IMR-90 (cell line): ENCODE results near the gene UBLCP1.

DNA sequence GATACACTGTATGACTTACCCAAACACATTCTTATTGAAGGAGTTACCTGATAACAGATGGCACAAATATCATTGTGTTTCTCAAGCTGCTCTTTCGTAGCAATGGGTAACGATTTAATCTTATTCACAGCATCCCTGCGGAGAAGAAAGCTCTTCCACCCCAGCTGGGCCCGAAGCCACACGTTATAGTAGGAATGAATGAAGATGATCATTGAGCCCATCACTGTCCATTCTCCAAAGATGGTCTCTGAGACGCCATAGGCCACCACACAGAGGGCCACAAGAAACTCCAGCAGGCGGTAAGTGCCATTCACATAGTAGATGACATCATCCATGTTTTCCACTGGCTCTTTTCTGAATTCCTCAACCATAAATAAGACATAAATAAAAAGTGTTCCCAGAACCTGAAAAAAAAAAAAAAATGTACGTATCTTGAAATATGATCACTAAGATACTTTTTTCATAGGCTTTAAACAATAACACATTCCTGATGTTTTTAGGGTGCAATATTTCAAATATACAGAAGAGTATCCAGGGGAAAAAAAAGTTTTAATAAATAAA lies 48.1 kb downstream of the RNF145 start:
- RRBS: no CpG with 5 or more reads among the region's 8 CpGs
CAGE:
- cytosol, long polyA plus RNA: no peak
- long polyA plus RNA: no peak
- nucleus, long polyA plus RNA: no peak

GRCh38 chr5:159262427-159262841 lies 656 bp upstream of the UBLCP1 start:
- RRBS: no CpG with 5 or more reads among the region's 11 CpGs
CAGE:
- cytosol, long polyA plus RNA: no peak
- long polyA plus RNA: no peak
- nucleus, long polyA plus RNA: no peak

DNA sequence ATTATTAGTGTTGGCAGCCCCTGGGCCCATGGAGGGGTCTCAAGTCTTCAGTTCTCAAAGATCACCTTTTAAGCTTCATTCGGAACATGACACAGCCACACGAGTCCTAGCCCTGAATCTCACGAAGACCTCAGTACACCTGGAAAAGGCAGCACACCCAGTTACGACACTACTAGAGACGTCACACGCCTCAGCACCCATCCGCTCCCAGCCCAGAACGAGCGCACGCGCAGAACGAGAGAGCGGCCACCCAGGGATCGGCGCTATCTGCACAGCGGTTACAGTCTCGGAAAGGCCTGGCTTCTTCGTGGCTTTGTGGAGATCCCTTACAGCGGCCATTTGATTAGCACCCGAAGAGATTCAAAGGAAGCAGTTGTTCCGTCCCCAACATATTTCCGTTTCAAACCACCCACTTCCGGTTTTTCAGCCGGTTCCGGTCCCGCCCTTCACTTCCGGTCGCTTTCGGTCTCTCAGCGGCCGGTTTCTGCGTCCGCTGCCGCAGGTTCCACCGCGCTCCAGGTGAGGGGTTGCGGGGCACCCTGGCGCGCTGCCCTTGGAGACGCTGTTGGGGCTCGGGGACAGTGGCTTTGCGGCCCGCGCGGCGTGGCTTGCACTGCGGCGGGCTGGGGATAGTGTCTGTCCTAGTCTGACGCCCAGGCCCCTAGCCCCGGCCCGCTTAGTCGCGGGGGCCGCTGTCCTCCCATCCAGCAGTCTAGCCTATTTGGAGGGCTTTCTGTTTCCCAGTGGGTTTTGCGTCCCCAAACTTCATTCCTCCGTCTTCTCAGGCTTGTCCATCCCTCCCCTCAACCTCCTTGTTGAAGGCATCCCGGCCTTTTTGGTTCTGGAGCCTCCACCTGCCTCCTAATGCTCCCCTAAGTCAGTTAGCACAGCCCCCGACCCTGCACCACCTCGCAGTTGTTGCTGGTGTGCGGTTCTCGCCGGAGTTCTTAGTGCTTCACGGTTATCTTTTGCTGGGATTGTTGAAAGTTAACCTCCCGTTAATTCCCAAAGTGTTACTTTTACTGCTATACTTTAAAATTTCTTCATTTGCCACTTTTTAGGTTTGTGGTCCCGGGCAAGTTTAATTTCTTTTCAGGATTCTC lies at the start of gene UBLCP1:
Gene UBLCP1 (plus strand): TSS at position 449 of the 1,103 bp plus-strand sequence.
- RRBS: 11% methylated on average over 5 of the region's 65 CpGs
CAGE:
- cytosol, long polyA plus RNA: start-site peak on the plus strand centred at position 464 of the sequence, 34 bp wide, 273 and 462 reads in 2 replicates
- long polyA plus RNA: start-site peak on the plus strand centred at position 464 of the sequence, 34 bp wide, 367 and 398 reads in 2 replicates
- nucleus, long polyA plus RNA: start-site peak on the plus strand centred at position 454 of the sequence, 12 bp wide, 120 and 56 reads in 2 replicates

GRCh38 chr5:159310515-159310946 lies 19.8 kb downstream of the IL12B start:
- RRBS: 12% methylated on average over 11 of the region's 26 CpGs
CAGE:
- cytosol, long polyA plus RNA: no peak
- long polyA plus RNA: no peak
- nucleus, long polyA plus RNA: no peak

- RRBS: no CpG with 5 or more reads among the region's 4 CpGs
CAGE:
- cytosol, long polyA plus RNA: no peak
- long polyA plus RNA: no peak
- nucleus, long polyA plus RNA: no peak
Measured at GRCh38 chr5:159459834-159460762, 129.8 kb upstream of the IL12B start.

DNA sequence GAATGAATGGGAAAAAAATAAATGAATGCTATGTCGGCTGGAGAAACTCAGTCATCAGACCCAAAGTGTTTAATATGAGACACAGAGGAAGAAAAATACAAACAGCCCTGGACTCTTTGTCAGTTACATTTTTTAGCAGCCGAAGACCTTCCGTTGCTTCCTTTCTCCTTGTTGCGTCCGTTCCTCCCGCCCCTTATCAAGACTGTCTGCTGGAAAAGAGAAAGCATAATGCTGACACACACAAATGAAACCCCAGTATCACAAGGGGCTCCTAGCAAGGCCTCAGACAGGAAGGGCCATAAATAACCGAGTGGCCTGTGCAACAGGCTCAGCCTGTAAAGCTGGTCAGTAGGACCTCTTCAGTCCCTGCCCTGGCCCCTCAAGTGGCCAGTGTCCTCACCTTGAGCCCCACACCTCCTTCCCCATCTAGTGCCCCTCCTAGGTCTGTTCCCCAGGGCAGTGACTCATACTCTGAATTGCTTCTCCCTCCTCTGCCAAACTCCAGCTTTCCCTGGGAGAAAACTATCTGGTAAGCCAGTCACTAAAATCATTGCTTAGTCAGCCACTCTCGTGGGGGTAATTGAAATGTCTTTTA lies 174.5 kb upstream of the IL12B start:
- RRBS: no CpG with 5 or more reads among the region's 8 CpGs
CAGE:
- cytosol, long polyA plus RNA: no peak
- long polyA plus RNA: no peak
- nucleus, long polyA plus RNA: no peak

GRCh38 chr5:159971744-159972423 lies 37.1 kb upstream of the TTC1 start:
- RRBS: 24% methylated on average over 31 of the region's 79 CpGs
CAGE:
- cytosol, long polyA plus RNA: no peak
- long polyA plus RNA: no peak
- nucleus, long polyA plus RNA: no peak

DNA sequence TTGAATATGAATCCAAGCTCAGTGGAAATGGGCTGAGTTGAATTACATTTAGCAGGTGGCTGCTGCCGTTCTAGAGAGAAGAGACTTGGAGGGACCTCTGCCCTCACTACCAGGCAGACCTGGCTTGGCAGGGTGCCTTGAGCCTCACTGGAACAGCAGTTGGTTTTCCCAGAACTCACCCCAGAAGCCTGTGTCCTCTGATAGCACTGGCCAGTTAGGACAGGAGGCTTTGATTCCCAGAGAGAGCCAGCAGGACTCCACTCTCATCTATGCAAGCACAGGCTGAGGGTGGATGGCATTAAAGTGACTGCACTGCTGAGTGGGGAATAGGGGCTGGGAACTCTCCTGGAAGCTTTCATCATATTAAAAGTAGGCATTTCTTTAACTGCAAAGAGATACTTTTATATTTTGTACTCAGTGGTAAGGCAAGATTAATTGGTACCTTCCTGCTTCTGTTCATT lies 54.8 kb downstream of the PWWP2A start:
- RRBS: no CpG with 5 or more reads among the region's 1 CpG
CAGE:
- cytosol, long polyA plus RNA: no peak
- long polyA plus RNA: no peak
- nucleus, long polyA plus RNA: no peak

- RRBS: no CpG with 5 or more reads among the region's 17 CpGs
CAGE:
- cytosol, long polyA plus RNA: no peak
- long polyA plus RNA: no peak
- nucleus, long polyA plus RNA: no peak
Measured at GRCh38 chr5:160193192-160193682, 36.1 kb upstream of the FABP6 start.

DNA sequence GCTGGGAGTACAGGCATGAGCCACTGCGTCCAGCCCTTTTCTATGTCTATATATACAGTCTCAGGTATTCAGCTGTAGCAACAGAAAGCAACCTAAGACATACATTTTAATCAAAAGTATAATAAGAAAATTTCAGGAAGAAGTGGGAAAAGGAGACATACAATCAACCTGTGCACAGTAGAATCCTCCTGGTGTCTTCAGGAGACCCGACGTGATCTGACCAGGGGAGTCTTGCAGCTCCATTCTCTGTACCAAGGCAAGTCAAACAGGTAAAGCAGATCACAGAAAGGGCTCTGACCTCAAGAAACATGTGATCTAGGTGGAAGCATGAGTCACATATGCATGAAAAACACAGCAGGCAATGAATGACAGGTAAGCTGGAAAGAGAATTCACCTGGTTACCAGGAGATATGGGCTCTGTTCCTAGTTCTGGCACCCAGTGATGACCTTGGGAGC lies 19.5 kb upstream of the FABP6 start:
- RRBS: no CpG with 5 or more reads among the region's 3 CpGs
CAGE:
- cytosol, long polyA plus RNA: no peak
- long polyA plus RNA: no peak
- nucleus, long polyA plus RNA: no peak

- RRBS: 95% methylated on average over 3 of the region's 22 CpGs
CAGE:
- cytosol, long polyA plus RNA: no peak
- long polyA plus RNA: no peak
- nucleus, long polyA plus RNA: no peak
Measured at GRCh38 chr5:160280485-160281177, 31.7 kb downstream of the CCNJL start.

GRCh38 chr5:160293789-160294273 lies 18.5 kb downstream of the CCNJL start:
- RRBS: no CpG with 5 or more reads among the region's 9 CpGs
CAGE:
- cytosol, long polyA plus RNA: no peak
- long polyA plus RNA: no peak
- nucleus, long polyA plus RNA: no peak

GRCh38 chr5:160311753-160312252 lies 561 bp downstream of the CCNJL start:
- RRBS: 2% methylated on average over 16 of the region's 46 CpGs
CAGE:
- cytosol, long polyA plus RNA: no peak
- long polyA plus RNA: no peak
- nucleus, long polyA plus RNA: no peak

DNA sequence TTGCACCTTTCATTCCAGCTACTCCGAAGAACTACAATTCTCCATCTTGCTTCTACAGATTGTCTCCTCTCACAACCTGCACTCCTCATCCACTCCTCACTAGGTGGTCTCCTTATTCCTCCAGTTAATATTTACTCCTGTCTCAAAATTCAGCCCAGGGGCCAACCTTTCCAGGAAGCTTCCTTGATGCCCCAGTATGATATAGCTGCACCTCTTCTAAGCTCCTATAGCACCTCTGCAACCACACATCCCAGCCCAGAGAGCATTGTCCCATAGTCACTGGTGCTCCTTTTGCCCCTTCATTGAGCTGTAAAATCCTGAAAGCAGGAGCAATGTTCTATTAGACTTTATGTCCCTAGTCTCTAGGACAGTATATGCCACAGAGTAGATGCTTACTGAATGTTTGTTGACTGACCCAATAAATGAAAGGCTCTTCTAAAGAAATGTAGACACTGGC lies 205.4 kb downstream of the PTTG1 start:
- RRBS: no CpG with 5 or more reads among the region's 1 CpG
CAGE:
- cytosol, long polyA plus RNA: no peak
- long polyA plus RNA: no peak
- nucleus, long polyA plus RNA: no peak

DNA sequence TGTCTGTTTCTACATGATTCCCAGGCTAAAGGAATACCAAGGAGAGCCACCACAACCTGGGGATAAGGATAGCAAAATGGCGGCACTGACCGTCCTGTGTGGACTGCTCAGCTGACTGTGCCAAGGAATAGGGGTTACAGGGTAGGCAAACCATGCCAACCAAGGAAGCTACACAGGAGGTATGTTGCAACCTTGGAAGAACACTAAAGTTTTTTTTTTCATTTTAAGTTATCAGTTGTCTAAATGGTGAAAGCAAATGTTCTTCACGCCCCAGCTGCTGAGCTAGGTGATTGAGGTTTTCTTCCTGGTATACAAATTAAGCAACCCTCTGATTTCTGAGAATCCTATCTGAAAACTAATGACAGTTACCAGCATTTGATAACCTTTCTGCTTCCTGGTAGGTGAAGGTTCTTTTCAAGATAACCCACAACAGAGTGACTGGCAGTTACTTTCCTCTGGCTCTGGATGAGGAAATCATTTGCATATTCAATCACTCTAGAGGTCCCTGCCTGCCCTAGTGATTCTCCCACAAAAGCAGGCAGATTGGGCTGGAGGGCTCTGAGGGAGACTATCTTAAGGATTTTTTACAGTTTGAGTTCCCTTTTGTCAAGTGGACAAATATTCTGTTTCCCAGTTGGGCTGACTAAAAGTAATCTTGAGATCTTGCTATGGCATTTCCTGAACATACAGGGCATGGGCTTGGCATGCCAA lies 194.9 kb downstream of the ATP10B start:
- RRBS: no CpG with 5 or more reads among the region's 3 CpGs
CAGE:
- cytosol, long polyA plus RNA: no peak
- long polyA plus RNA: no peak
- nucleus, long polyA plus RNA: no peak

DNA sequence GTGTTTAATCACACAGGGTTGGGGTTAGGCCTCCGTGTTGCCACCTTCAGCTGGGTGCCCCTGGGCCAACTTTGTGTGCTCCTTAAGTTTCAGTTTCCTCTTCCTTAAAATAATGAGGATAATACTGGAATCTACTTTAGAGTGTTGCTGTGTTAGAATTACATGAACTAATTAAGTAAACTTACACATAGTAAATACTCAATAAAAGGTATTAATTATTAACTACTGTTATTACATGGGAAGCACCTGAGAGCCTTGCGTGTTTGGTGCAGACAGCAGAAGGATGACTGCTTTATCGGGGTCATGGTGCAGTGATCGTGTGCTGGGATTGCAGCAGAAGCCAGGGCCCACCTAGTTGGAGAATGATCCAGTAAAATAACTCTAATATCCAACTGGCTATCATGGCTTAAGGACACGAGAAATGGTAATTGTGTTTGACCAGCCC lies 72.3 kb upstream of the ATP10B start:
- RRBS: no CpG with 5 or more reads among the region's 5 CpGs
CAGE:
- cytosol, long polyA plus RNA: no peak
- long polyA plus RNA: no peak
- nucleus, long polyA plus RNA: no peak

DNA sequence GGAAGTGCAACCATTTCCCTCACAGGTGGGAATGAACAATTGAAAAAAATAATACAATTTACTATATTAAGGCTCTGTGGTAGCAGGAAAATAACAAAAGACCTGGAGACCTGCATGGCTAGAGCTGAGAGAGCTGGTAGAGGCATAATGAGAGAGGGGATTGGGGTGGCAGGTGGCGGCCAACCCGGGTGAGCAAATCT lies 86.7 kb upstream of the ATP10B start:
- RRBS: no CpG with 5 or more reads among the region's 2 CpGs
CAGE:
- cytosol, long polyA plus RNA: no peak
- long polyA plus RNA: no peak
- nucleus, long polyA plus RNA: no peak

DNA sequence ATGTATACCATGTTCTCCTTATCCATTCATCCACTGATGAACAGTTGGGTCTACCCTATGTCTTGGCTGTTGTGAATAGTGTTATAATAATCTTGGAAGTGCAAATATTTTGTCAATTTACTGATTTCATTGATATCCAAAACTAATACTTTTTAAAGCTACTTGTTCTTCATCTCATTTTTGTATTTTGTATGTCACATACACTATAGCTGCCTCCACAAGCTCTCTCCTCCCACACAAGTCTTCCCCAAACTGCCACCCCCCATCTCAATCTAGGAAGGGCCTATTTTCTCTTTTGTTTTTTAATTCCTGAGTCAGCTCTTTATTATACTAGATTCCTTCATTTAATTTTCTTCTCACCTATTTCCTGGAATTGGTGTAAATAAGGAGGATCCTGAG lies 277.5 kb downstream of the GABRB2 start:
CAGE:
- cytosol, long polyA plus RNA: no peak
- long polyA plus RNA: no peak
- nucleus, long polyA plus RNA: no peak

DNA sequence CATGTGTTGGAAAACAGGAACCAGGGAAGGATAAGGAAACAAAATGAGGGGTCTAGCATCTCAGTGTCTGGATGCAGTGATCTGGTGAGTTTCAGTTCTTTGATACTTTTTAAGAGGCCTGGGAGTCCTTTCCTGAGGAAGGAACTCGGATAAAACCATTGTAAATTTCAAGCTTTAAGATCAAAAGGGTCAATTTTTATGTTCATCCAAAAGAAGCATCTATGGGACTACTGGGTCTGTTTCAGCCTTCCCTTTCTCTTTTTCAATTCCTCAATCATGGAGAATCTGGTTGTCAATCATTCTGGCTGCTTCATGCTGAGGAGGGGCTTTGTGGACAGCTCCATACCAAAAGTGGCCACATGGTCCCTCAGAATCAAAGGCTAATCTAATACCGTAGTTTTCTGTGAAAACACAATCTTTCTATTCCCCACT lies 562.5 kb upstream of the CCNG1 start:
- RRBS: no CpG with 5 or more reads among the region's 2 CpGs
CAGE:
- cytosol, long polyA plus RNA: no peak
- long polyA plus RNA: no peak
- nucleus, long polyA plus RNA: no peak

DNA sequence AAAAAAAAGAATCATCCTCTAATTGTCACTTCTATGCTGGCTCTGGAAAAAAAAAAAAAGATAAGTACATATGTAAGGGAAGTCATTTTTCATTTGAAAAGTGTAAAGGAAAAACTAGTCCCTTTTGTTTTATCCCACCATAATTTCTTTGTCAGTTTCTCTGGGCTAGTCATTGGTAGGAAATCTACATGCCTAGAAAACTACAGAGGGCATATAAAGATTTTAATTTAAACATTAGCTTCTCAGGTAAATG lies 894.5 kb upstream of the TENM2 start:
CAGE:
- cytosol, long polyA plus RNA: no peak
- long polyA plus RNA: no peak
- nucleus, long polyA plus RNA: no peak